Skin of body (tissue), 2 donors: ENCODE data around the gene PIP4K2A.

DNA sequence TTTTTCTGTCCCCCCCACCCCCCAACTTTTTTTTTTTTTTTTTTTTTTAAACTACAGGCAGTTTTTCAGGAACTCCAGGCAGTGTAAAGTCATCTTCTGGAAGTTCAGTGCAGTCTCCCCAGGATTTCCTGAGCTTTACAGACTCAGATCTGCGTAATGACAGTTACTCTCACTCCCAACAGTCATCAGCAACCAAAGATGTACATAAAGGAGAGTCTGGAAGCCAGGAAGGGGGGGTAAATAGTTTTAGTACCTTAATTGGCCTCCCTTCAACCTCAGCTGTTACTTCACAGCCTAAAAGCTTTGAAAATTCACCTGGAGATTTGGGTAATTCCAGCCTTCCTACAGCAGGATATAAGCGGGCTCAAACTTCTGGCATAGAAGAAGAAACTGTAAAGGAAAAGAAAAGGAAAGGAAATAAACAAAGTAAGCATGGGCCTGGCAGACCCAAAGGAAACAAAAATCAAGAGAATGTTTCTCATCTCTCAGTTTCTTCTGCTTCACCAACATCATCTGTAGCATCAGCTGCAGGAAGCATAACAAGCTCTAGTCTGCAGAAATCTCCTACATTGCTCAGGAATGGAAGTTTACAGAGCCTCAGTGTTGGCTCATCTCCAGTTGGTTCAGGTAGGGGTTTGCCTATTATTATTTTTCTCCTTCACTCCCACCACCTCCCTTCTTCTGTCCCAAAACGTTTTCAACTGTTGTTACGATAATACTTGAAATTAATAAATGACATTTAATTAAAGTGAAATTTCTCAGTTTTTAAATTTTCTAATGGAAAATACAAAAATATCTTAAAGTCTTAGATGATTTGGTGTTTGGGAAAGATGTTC lies 139.5 kb downstream of the MLLT10 start:
- RAMPAGE, long total RNA, result no peak

DNA sequence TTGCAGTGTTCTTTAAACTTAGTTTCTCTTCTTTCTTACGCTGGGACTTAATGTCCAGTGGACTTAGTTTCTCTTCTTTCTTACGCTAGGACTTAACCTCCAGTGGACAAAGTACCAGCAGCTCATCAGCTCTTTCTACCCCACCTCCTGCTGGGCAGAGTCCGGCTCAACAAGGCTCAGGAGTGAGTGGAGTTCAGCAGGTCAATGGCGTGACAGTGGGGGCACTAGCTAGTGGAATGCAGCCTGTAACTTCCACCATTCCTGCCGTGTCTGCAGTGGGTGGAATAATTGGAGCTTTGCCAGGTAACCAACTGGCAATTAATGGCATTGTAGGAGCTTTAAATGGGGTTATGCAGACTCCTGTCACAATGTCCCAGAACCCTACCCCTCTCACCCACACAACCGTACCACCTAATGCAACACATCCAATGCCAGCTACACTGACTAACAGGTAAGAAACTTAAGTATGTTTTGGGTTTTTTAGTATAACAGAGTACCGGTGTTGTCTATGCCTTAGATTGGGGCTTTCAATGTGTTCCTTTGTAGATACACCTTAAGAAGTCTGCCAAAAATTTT lies 199.7 kb downstream of the MLLT10 start:
- RAMPAGE, long total RNA, result no peak

- RAMPAGE, long total RNA, result no peak
These were observed 216.4 kb downstream of the MLLT10 start for GRCh38 chr10:21750345-21750929.

DNA sequence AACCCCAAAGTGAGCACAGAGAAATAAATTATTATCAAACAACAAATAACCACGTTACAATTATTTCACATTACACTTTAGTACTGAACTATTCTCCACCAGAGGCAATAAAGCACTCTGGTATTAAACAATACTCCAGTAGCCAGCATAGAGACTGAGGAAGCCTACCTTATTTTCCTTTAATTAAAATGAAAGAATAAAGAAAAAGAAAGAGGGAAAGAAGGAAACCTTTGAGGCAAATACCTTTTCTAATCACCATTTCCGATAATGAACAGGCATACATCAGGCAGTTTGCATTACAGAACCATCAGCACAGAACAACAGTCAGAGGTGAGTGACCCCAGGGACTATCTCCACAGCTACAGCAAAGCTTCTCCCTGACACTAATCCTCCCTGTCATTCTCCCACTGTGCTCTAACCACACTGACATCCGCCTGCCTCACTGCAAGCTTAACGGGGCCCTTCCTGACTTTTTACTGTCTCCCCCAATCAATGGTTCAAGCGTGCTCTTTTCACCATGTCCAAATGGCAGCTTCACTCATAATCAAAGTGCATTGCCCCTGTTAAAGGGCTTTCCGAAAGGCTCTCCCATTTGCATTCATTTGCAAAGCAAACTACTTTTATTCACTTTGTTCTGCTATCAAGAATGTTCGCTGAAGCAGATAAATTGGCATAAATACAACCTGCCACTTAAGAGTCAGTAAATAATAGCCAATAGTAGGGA lies 196.4 kb downstream of the DNAJC1 start:
- RAMPAGE, long total RNA, result no peak

- RAMPAGE, long total RNA, result no peak
These were observed 25.7 kb downstream of the DNAJC1 start for GRCh38 chr10:21977684-21978308.

DNA sequence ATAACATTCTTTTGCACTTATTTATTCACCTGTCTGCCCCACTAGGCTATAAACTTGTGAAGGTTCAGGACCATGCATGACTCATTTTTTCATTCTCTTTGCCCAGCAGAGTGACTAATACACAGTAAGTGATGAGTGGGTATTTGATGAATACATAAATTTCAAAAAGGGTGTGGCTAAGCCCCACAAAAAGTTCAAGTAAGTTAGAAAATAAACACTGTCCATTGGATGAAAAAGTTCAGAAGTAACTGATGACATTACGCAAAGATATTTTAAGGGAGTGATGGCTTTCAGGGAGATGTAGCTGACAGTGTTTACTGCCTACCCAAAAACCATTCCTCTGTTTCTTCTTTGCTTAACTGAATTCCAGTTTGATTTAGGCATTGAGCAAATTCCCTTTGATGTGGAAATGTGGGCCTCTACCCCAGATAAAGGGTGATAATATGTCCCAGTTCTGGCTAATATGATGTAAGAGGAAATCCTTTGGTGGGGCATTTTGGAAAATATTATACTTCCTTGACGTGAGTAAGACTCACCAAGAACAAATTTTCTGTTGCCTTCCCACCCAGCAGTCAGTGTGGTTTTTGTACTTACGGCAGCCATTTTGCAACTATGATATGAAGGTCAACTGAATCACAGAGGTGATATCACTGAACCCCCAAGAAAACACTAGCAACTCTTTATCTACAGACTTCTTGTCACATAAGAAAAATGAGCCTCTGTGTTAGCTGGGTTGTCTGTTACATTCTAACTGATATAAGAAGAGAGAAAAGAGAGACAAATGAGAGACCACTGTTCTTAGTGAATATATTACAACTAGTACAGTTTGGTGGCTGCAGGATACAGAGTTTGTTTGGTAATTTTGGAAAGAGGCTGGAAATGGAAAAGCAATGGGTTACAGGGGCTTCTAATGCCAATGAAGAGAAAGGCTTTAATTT lies 29.1 kb upstream of the EBLN1 start:
- RAMPAGE, long total RNA, result no peak

- RAMPAGE, long total RNA, result no peak
These were observed 46.3 kb downstream of the SPAG6 start for GRCh38 chr10:22391536-22392112.

- RAMPAGE, long total RNA, result no peak
These were observed 176.5 kb downstream of the PIP4K2A start for GRCh38 chr10:22537941-22538271.

DNA sequence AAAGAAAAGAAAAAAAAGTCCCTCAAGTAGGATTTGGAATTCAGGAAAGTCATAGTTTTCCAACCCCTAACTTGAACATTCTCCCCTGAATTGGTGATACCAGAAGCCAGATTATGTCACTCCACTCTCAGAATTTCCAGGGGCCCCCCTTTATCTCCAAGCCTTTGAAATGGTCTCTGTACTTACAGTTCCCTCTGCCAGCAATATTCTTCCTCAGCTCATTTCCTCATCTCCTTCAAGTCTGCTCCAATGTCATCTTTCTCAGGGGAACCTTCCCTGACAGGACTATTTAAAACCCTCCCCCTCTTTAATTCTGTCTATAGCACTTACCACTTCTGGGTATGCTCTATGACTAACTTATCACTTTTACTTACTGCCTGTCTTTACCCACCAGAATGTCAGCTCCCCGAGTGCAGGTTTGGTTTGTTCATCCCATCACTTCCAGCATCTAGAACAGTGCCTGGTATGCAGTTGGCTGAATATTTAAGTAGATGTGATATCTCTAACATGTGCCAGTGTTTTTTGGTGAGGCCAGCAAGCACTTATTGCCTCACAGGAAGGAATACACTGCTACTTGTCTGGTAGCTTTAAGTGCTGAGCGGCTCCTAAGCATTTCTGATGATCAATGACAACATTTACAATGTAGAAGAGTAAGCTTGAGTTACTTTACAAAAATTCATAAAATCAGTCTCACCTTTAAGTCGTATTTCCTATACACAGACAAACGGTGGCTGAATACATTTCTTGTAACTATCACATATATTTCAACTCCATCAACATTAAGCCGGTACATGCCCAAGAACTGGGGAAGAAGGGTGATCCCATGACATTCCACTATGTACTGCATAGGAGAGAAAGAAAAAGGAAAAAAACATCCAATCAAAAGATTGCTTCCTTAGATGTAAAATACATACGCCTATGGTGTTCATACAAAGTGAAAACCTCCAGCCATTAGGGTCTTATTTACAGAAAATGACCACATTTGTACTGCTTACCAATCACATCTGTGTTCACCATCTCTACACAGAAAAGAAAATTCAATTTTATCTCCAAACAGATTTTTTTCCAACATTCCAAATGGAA lies 141.4 kb downstream of the PIP4K2A start:
- RAMPAGE, long total RNA, result no peak

GRCh38 chr10:22596785-22597589 lies 117.4 kb downstream of the PIP4K2A start:
- RAMPAGE, long total RNA, result no peak

GRCh38 chr10:22609563-22610377 lies 104.6 kb downstream of the PIP4K2A start:
- RAMPAGE, long total RNA, result no peak

DNA sequence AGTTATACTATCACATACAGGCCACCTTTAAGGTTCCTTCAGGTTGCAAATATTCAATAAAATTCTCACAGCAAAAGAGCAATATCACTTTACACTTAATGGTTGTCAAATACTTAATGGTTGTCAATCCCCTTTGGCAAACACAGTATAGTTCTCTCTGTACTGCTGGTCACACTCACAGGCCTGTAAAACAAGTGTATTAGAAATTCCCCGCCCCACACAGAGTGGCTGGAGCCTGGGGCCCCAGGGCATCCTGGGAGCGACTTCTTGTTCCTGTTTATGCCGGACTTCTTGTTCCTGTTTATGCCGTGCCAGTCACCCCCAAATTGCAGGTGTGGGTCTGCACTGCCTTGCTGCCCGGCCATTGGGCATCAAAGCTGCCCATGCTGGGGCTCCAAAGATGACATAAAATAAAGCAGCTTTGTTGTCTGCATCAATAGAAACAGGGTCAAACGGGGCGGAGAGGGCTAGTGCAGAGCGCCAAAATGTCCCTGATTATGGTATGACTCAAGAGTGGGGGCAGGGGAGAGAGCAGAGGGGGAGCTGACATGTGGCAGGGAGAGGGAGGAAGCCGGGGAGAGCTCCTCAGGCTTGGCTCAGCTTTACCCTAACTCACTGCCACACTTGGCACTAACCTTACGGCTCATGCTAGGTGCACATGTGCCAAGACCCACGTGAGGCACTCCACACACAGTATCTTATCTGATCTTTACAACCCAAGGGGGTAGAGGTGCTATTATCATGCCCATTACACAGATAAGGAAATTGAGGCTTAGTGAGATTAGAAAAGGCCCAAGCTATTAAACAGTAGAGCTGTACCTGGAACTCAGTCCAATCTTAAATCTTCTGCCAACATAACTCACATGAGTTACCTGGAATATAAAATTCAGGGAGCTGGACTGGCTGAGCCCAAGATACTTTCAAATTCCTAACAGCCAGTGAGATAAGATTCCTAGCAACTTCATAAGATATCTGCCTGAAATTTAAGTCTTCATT lies 98.4 kb downstream of the PIP4K2A start:
- RAMPAGE, long total RNA, result no peak

GRCh38 chr10:22618104-22618811 lies 96.1 kb downstream of the PIP4K2A start:
- RAMPAGE, long total RNA, result no peak

DNA sequence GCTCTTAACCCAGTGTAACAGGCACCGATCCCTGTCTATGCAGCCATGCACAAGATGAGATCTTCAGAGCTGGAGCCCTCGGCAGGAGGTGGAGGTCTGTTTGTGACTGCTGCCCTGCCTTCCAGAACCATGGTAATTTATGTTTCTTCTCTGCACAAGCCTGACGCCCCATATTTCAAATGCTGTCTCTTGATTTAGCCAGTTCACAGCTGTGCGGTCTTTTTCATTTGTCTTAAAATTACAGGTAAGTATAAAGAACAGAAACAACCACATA lies 59.2 kb downstream of the PIP4K2A start:
- RAMPAGE, long total RNA, result no peak

DNA sequence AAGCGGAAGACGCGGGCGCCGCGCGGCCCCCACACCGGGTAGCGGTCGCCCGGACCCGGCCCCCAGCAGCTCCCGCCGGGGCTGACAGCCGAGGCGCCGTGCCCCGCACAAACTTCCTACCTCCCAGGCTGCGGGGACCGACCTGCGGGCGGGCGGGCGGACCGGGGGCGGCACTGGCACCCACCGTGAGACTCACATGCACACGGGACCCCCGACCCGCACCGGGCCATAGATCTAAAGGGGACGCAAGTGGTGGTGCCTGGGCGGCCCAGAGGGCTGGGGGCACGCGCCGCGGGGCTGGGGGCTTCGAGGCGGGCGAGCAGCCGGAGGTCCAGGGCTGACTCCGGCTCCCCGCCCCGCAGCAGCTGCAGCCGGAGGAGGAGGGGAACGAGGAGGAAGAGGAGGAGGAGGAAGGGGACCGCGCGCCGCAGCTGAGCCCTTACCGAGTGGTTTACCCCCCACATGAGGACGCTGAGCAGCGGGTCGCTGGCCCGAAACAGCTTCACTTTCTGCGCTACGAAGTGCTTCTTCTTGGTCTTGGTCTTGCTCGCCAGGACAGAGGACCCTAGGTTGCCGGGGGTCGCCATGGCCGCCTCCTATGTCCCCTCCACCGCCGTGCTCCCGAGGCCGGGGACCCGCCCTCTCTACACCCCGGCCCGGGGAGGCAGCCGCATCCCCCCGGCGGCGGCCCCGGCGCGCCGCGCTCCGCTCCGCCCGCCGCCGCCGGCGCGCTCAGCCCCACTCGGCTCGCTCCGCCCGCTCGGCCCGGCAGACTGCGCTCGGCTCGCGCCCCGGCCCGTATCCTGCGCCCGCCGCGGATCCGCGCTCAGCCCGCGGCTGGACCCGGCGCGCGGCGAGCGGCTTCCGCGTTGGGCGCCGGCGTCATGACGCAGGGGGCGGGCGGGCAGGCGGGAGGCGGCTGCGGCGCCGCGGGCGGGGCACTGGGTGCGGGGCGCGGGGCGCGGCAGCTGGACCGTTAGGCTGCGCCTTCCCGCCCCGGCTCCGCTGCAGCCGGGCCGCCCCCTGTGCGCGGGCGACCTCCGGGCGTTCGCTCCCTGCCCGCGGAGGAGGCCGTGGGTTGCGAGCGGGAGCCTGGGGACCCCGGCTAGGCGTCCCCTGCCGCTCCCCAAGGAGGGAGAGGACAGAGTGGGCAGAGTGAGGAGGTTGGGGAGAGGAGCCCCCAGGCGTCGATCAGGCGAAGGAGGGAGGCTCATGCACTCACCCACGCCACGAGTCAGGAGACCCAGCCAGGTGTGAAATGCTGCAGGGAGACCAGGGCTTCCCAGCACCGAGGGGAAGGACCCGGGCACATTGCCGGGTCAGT lies at the start of gene PIP4K2A:
PIP4K2A (minus strand) TSS at position 839 of the 1,324 bp plus-strand sequence.
- RAMPAGE, long total RNA, result no peak

- RAMPAGE, long total RNA, result no peak
These were observed 6.3 kb upstream of the PIP4K2A start for GRCh38 chr10:22720695-22721128.

DNA sequence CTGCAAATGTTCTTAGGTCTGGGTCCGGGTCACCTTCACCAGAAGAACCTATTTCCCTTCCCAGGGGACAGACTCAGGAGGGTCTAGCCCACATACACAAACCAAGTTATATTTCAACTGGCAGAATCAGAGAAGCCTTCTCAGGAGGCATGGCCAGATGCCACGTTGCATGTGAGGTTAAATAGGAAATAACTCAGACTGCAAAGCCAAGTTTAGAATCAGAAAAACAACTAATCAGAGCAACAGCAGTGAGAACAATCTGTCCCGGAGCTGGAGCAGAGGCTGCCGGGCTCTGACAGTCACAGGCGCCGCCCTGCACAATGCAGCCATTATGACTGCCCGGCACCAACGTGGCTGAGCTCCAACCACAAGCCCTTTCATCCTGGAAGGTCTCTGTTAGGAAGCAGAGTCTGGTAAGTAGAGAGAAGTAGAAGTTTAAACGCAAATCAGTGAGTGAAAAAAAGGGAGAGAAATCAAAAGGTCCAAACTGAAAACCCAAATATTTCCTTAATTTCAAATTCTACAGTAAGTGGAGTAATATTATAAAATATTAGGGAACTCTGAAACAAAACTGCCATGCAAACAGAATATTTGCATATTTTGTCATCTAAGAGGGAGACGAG lies 78.4 kb upstream of the ARMC3 start:
- RAMPAGE, long total RNA, result no peak

DNA sequence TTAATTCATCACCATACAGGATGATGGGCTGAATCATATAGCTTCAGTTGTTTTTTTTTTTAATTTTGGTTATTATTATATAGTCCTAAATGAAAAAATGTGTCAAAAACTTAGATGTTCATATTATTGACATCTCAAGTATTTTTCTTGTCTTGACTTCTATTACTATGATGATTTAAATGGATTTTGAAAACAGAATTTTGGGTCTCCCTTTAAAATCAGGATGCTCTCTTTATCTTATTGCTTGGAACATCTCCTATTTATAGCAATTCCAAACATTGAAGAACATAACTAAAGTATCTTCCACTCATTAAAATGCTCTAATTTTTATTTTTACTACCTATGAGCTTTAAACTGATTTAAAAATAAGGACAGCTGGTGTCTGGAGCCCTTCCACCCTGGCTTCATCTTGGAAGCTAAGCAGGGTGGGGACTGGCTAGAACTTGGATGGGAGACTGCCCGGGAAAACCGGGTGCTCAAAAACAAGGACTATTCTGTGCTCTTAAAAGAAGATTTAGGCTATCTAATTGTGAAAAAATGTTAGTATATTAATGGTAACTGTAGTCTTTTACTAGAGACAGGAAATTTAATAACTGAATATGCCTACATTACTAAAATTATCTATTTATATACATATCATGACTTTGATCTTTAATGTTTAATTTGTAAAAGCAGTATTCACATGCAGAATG lies 69.2 kb downstream of the ARMC3 start:
- RAMPAGE, long total RNA, result no peak

- RAMPAGE, long total RNA, result no peak
These were observed 25.8 kb downstream of the MSRB2 start for GRCh38 chr10:23121016-23121725.

GRCh38 chr10:23198746-23199351 lies 6.7 kb downstream of the PTF1A start:
- RAMPAGE, long total RNA, result no peak